ENCODE measurements around a stretch of chr1.

DNA sequence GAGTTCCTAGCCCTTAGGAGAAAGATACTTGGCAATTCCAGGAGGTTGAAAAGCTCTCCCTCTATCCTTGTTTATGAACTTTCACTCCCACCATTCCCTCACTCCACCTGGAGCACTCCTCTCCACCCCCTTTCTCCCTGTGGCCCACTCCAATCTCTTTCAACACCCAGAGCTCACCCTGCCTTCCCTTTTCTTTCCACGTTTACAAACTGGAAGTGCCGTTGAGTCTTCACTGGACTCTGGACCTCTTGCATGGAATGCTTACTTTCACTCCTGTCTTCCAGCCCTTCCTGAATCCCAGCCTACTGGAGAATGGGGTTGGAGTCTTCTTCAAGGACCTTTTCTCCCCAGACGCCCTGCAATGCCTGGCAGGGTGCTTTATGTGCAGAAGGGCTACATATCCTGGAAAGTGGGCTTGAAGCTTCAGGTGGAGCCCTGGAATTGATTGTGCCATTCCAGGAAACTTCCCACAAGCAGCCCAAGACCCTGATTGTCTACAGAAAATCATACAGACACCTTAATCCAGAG is 198.5 kb downstream of the RHOU start:
- PRO-cap, result no peak

GRCh38 chr1:228937985-228939116 is 203.1 kb downstream of the RHOU start:
- PRO-cap, result bidirectional peak, plus-strand start at chr1:228938594, minus-strand start at chr1:228938563

DNA sequence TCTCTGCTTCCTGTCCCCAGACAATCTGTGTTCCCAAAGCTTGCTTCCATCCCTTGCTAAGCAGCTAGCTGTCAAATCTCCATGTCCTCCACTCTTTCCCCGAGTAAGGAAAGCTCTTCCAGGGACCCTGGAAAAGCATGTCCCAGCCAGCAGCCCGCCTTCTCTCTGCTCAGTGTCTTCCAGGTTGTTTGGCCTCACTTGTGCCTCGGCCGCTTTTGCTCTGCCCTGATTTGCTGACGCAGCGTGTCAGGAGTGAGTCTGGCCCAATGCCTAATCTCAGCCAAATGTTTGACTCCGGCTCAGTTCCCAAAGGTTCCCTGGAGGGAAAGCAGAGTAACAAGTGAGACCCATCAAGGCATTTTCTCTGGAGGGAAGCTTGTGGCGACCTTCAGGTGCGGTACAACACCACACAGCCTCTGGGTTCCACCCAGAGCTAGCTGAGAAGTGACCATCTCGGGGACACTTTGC is 243.4 kb downstream of the RHOU start:
- PRO-cap, result no peak

- PRO-cap, result no peak
Observed at GRCh38 chr1:229069991-229070664, 200.8 kb upstream of the RAB4A start.

DNA sequence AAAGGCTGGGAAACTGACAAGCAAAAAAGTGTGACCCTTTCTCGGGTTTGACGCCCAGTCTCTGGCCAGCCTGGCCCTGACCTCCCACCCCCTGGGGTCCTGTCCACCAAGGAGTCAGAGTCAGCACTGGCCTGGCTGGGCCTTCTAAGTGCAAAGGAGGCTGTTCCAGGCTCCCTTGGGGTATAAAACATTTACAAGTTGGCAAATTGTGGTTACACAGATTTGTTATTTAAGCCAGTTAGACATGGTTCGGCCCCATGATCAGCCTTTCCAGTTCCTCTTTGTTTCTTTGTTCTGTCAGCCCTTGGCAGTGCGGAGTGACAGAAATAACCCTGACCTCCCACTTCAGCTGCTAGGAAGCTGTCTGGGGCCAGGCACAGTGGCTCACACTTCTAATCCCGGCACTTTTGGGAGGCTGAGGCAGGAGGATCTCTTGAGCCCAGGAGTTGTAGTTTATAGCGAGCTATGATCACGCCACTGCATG is 161.5 kb upstream of the RAB4A start:
- PRO-cap, result no peak

DNA sequence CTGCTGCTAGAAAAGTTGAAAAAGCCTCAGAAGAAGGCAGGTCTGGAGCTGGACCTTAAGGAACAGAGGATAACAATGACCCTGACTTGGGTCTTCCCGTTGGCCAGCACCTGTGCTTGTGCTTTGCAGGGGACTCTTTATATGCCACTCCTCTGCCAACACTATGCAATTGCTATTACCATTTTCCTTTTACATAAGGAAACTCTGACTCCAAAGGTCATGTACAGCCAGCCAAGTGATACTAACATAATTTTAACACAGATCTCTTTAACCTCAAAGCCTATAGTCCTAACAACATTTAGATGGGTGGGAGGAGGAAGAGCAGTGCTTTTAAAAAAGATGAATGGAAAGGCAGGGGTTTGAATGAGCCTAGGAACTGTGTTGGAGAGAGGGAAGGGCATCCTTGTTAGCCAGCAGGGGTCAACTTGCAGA is 106.5 kb upstream of the RAB4A start:
- PRO-cap, result no peak

- PRO-cap, result no peak
Observed at GRCh38 chr1:229223391-229224013, 47.4 kb upstream of the RAB4A start.

DNA sequence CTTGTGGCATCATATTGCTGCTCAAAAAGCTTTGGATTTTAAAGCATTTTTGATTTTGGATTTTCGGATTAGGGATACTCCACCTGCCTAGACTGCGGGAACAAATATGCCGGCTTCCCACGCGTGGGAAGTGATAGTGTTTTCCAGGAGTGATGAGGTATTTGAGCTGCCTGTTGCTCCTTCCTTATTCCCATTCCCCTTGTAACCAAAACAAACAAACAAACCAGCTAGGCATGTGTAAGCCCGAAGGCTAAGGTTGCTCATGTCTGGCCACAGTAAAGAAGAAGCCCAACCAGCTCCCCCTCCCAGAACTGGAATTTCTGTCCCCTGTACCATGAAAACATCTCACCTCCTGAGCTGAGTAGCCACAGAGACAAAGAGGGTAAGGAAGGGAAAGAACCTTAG is 41.9 kb upstream of the RAB4A start:
- PRO-cap, result no peak

- PRO-cap, result no peak
Observed at GRCh38 chr1:229230242-229231027, 40.5 kb upstream of the RAB4A start.

DNA sequence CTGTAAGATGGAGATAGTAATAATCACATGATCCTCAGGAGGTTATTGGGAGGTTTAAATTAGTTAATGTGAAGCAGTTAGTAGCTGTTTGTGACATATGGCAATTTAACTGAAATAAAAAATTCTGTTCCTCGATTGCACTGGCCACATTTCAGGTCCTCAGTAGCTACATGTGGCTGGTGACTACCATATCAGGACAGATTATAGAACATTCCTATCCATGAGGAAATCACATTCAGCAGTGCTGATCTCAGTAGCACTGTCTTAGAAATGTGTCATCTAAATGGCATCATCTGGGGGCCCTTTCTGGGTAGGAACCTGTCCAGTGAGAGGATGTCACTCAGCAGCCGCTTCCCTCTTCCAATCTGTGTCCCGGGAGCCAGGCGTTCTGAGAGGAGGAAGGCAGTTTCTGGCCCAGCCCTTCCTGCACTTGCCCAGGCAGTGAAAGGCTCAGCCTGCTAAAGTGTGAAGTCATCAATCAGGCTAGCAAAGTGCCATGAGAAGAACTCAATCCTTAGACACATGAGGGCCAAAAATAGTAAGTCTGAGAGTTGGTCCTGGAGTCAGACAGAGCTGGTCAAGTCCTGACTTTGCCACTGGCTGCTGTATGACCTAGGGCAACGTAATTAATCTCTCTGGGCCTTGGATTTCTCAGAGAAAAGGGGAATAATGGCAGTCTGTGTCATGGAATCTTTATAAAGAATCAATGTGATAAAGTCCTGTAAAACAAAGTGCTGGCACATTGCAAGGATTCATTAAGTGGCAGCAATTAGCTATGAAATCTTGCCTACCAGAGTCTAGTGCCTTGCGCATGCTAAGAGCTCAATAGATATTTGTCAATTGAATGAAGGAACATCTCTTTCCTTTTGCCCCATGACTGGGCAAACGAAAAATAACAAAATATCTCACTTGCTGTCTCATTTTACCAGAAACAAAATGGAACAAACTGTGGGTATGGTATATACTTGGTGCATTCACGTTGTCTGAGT is 25.8 kb downstream of the RAB4A start:
- PRO-cap, result no peak

DNA sequence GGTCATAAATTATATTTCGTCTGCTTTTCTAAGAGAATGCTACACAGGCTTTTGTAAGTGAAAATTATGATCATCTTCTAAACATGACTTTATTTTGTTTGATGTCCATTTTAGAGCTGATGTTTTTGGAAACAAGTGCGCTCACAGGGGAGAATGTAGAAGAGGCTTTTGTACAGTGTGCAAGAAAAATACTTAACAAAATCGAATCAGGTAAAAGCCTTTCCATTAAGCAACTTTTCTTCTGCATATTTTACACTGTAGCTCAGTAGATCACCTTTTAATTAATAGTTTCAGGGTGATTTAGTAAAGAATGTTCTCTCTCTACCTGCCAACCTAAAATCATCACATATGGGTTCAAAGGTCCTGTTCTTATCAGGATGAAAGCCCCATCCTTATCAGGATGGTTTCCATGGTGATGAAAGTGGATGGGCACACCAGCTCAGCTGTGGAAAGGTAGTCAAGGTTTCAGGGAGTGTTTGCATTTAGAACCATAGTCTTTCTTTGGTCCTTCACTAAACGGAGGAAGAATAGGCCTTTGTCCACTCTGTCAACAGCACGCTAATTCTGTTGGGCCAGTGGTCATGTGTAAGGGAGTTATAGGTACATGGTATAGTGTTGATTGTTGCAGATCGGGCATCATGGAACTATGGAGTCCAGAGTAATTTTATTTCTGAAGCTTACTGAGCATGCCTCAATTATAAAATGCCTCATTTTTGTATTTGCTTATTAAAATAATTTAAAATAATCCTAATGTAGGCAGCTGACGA is 28.1 kb downstream of the RAB4A start:
- PRO-cap, result no peak

DNA sequence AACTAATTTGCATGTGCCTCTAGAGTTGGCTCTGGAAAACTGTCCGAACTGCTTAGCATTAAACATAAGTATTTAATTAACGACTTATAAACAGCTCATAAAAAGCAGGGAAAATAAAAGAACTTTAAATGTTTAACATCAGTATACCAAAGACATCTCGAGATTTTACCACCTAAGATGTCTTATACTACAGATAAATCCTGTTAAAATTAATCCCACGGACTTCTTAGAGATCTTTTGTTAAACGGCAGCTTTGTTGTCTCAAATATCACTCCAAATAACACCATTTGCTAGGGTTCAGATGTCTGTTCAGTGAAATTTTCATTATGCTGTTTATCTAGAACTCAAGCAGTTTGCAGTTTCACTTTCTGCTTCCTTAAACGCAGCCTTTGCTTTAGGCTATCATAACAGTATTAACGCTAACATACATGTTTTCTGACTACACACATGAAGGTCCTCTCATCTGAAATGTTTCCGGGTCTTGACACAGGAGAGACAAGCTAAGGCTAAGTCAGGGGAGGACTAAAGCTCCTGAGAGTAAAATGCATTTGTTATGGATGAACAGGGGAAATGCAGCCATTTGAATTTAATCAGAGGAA is 17.1 kb downstream of the CCSAP start:
- PRO-cap, result no peak

- PRO-cap, result no peak
Observed at GRCh38 chr1:229406617-229407177, 27.2 kb downstream of the ACTA1 start.

- PRO-cap, result no peak
Observed at GRCh38 chr1:229431217-229432512, 2.2 kb downstream of the ACTA1 start.

DNA sequence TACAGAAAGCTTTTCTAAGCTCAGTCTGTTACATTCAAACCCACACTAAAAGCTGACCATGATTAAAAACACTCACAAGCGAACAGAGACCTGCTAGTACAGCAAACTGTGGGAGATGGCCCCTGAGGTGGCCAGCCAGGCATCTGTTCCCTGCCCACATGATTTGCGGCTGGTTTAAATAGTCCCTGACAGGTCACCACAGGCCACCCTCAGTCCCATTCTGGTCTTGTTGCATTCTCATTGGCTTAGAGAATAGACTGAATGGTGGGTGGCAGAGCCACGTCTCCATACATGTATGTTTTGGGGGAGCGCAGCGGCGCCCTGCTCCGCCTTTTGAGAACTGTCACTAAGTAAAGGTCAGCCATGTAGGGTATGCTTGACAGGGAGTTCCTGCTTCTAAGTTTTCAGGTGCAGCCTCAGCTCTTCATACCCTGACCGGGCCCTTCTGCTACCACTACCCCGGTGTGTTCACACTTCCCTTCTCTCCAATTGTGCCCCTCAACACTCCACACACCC is 2.4 kb upstream of the ACTA1 start:
- PRO-cap, result no peak

DNA sequence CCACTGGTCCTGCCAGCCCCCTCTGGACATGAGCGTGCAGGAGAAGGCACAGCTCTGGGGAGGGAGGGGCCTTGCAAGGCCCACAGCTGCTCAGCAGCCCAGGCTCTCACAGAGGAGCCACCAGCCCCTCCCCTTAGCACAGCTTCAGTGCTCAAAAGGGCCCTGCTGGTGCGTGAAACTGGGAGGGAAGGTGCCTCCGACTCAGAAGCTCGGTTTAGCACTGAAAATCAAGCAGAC is 210.8 kb upstream of the GALNT2 start:
- PRO-cap, result no peak

- PRO-cap, result no peak
Observed at GRCh38 chr1:229863580-229864574, 203.2 kb upstream of the GALNT2 start.

DNA sequence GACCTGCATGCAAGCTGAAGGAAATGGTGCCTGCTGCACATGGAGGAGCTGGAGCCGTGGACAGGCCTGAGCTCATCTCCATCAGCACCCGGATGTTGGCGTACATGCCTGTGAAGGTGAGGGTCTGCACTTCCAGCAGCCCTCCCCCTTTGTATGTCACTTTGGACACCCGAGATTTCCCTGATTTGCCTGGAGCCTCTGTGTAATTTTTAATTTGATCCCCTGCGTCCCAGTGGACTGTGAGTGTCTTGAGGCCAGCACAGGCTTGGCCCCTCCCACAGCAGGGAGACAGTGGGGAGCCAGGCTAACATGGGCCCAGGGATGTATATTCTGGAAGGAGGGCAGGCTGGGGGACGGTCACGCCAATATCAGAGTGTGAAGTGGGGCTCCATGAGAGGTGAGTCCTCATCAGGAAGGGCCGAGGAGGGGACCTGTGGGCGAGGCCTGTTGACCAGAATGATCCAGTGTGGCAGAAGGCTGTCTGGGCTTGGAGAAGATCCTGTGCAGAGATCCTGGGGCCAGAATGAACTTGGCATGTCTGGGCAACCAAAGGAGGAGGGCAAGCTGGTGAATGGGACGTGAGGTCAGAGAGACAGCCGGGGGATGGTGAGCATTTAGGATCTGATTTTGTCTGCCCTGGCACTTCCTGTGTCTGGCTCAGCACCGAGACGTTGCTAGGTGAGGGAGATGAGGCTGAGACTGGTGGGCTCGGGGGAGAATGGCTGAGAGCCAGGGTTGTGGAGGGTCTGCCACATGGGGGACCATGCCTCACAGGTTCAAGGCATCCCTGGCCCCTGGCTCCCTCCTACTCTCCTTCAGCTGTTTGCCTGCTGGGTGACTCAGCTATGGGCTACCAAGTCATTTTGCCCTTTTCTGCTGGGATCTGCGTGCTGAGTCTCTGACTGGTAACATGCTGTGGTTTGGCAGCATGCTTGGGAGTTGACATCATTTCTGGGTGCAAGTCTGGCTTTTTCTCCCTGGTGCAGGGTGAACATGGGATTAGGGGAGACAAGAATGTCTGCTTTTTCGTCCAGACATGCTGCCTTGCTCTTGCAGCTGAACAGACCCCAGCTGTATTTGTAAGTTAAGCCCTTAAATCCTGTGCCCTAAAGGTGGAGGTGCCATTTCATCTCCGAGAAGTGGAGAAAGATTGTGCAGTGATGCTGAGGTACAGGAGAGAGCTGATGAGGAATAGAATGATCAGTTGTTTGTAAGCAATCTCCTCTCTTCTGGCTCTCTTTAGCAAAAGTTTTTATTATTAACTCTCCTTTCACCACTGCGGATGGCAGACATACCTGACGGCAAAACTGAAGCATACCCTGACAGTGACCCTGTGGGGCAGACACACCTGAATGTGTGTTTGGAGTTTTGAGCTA is 17.3 kb downstream of the GALNT2 start:
- PRO-cap, result no peak

- PRO-cap, result no peak
Observed at GRCh38 chr1:230169457-230170162, 102.6 kb downstream of the GALNT2 start.

DNA sequence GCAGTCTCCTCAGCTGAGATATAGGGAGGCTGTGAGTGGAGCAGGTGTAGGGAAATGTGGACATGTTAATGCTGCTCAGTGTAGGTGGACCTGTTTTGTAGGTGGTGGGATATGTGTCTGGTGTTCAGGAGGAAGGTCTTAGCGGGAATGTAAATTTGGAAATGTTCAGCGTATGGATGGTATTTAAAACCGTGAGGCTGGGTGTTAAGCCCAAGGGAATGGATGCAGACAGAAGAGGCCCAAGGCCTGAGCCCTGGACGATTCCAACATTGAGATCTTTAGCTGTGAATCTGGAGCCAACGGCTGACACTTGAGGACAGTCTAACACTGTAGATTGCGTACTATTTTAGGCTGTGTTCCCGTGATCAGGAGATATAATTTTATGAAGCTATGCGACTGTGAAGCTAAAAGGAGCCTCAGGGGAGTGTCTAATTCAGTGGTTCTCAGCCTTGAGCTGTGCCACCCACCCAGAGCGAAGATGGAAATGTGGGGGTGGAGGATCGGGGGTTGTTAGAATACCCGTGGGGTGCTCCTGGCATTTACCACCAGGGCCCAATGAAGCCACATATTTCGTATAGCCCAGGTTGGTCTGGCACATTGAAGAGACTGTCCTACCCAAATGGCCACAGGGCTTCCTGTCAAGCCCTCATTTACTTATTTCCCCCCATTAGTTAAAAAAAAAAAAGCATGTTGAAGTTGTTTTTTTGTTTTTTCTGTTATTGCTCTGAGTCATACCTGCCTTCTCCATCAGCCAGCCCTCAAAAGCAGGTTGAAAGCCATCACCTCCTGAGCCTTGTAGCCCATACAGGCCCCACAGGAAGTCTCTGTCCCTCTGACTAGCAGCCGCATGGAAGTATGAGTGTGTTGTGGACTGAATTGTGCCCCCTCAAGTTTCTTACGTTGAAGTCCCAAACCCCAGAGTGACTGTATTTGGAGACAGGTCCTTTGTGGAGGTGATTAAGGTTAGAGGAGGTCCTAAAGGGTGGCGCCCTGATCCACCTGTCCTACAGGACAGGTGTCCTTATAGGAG is 141.6 kb downstream of the GALNT2 start:
- PRO-cap, result no peak